Right cardiac atrium (tissue), 1 donor: ENCODE measurements around the genes FAM98A, FEZ2, HEATR5B and CEBPZ.

GRCh38 chr2:33599130-33600033, at the start of gene FAM98A:
Gene FAM98A (minus strand): TSS chr2:33599299.
- PRO-cap = bidirectional peak, plus-strand start at chr2:33599571, minus-strand start at chr2:33599291

DNA sequence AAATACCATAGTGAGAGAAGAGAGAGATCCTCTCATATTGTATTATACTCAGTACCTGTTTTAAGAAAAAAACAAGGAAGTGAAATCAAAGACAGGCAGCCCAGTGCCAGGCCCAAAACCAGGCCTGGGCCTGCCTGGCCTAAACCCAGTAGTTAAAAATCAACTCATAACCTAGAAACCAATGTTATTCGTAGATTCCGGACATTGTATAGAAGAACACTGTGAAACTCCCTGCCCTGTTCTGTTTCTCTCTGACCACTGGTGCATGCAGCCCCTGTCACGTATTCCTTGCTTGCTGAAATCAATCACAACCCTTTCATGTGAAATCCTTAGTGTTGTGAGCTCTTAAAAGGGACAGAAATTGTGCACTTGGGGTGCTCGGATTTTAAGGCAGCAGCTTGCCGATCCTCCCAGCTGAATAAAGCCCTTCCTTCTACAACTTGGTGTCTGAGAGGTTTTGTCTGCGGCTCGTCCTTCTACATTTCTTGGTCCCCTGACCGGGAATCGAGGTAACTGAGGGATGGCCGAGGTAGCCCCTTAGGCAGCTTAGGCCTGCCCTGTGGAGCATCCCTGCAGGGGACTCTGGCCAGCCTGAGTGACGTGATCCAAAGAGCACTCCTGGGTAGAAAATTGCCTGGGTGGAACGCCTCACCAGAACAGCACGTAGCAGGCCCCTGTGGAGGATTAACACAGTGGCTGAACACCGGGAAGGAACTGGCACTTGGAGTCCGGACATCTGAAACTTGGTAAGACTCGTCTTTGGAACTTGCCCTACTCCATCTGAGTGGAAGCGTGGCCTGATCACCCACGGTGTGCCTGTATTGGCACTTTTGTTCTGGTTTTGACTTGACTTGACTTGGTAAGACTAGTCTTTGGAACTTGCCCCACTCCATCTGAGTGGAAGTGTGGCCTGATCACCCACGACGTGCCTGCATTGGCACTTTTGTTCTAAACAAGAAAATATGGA, 1078.4 kb upstream of the FAM98A start:
- PRO-cap = no peak

- PRO-cap = no peak
Measured at GRCh38 chr2:36356753-36356945, 1.1 kb downstream of the CRIM1 start.

DNA sequence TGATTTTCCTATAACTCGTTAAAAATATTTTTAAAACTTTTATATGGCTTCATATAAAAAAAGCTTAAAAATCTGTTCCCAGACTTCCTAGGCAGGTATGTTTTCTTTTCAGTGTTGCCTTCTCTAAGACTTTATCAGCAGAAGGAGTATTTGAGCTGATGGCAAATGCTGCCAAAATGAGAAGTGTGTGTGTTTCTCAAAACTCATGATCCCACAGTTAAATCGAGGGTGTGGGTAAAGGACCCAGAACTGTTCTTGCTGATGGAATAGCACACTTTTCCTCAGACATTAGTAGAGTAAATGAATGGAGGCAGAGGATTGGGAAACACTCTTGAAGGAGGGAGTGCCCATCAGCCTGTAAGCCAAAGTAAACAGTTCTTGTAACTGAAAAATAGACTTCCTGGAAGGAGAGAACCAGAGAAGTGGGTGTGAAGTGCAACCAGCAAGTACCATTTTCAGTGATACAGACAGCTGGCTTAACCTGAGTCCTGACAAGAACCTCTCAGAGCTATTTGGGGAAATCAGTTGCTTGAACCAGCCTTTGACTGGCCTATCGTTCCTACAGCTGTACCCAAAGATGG, 17.5 kb downstream of the CRIM1 start:
- PRO-cap = no peak

- PRO-cap = no peak
Measured at GRCh38 chr2:36402908-36404054, 47.7 kb downstream of the CRIM1 start.

DNA sequence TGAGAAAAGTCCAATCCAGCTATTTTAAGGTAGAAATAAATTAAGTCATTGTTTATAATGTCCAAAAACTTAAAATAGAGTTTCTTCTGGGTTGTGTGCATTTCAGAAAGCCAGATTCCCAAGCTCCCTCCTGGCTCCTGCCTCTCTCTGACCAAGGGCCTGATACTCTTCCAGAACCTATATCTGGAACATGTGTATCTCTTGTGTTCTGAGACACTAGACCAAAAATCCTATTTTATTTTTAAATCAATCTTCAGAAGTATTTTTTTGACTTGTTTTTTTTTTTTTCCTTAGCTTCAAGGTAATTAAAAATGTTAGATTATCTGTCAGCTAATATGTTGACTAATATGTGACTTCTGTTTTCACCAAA, 93.2 kb downstream of the CRIM1 start:
- PRO-cap = no peak

- PRO-cap = no peak
Measured at GRCh38 chr2:36544992-36545513, 52.9 kb downstream of the FEZ2 start.

GRCh38 chr2:36583600-36584334, 14.2 kb downstream of the FEZ2 start:
- PRO-cap = no peak

- PRO-cap = bidirectional peak, plus-strand start at chr2:36597814, minus-strand start at chr2:36597699; bidirectional peak, plus-strand start at chr2:36598284, minus-strand start at chr2:36598150
Measured at GRCh38 chr2:36597399-36598589, at the start of gene FEZ2. Gene FEZ2 (minus strand): TSS chr2:36598168.

GRCh38 chr2:36782200-36782744, 85.8 kb downstream of the VIT start:
- PRO-cap = unidirectional peak, minus-strand start at chr2:36782535

DNA sequence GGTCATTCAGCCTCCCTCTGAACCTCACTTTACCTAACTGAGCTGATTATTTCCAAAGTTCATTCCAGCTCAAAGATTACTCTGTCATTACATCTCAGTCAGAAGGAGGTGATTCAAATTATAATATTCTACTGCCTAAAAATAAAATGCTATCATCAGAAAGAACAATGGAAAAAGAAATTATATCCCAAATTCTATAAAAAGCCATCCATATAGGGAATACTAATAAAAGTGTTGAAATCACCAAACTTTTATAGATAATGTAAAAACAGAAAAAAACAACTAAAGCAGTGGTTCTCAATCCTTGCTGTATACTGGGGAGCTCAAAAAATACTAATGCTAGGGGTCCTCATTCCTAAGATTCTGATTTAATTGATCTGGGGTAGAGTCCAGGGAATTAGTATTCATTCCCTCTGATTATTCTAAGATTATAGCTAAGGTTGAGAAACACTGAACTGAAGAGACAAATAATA, 6.8 kb downstream of the STRN start:
- PRO-cap = no peak

DNA sequence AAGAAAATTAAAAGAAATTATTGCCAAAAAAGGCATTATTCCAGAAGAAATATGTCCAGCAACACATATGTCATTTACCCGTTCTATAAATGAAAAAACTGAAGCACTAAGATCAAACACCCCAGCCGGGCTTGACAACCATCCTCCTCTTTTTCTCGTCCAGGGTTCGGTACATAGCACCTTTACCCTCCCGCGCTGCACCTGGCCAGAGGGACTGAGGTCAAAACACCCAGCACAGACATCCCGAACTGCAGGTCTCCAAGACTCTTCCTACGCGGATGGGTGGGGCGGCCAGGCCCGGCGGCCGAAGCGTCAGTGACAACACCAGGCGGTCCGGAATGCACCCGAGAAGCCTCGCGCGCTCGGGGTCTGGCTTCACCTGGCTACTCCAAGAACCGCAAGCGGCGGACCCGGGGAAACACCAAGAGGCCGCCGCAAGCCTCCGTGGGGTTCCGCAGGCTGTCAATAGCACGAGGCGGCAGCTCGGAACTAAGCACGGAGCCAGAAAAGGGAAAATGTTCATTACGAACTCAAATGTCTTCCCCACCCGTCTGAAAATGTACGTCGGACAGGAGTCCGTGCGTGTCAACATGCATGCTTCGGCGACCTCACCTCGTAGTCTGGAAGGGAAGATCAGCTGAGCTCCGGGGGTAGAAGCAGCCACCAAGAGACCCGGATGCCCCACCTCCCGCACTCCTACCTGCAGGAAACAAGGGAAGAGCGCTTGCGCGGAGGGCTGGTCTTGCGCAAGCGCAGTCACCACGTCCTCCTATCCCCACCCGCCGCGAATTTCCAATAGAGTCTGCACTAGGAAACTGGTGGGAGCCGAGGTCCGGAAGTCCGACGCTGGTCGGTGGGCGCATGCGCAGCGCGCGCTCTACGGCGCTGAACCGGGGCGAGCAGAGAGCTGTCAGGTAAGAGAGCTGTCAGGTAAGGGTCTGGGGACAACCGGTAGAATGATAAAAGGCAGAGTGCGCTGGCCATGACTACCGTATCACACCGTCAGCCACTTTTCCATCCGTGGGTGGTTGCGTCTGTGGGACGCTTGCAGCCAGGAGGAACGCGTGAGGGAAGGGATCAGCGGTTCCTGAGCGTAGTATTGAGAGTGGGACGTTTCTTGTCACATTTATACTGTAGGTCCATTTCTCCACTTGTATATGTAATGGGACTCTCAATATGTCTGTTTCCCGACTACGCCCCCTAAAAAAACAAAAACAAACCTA, at the start of gene HEATR5B:
TSS of gene HEATR5B (minus strand) at position 716 of the 1,223 bp plus-strand sequence.
- PRO-cap = bidirectional peak, plus-strand start at position 294 of the sequence, minus-strand start at position 280 of the sequence; bidirectional peak, plus-strand start at position 880 of the sequence, minus-strand start at position 622 of the sequence

DNA sequence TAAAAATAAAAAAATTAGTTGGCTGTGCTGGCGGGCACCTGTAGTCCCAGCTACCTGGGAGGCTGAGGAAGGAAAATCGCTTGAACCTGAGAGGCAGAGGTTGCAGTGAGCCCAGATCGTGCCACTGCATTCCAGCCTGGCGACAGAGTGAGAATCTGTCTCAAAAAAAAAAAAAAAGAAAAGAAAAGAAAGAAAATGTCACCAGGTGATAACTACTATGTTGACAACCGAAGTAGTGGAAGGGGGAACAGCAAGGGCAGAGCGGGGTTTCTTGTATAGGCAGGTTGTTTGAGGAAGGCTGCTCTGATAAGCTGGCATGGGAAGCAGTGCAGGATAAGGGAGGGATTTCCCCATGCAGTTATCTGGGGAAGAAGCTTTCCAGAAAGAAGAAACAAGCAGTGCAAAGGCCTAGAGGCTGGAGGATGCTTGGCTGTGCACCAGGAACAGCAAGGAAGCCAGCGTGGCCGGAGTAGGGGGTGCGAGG, 960 bp downstream of the EIF2AK2 start:
- PRO-cap = no peak

GRCh38 chr2:37200150-37200979, 4.1 kb downstream of the CEBPZOS start:
- PRO-cap = no peak

DNA sequence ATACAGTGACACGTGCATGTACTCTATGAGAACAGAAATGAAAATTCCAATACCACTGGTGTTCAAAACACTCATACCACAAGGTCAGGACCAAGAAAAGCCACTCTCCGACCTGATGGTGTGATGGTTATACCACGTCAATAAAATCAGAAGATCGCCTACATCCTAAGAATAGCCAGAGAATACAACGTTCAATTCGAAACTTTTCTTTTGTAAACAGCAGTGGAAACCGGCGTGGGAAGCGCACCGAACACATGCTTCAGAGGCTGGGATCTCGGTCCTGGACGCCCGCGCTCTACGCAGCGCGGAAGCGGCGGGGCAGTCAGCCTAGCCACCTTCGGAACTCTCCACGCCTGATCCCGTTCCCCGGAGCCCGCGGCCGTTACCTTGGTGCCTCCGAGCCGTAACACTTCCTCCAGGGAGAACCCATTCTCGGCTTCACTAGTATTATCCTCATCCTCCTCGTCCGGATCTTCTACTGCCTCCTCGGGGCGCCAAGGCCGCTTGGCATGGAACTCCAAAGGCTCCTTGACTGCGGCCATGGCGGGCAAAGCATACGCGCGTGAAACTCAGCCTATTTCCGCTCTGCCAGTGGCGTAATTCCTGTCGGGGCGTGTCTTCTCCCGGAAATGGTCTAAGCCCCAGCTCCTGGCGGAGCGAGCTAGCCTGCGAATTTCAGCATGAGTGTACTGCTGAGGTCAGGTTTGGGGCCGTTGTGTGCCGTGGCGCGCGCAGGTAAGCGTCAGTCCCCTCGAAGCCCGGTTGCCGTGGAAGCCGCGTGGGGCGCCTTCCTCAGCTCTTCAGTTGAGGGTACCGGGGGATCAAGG, at the start of gene CEBPZ:
TSS of gene CEBPZ (minus strand) at position 571 of the 827 bp plus-strand sequence.
- PRO-cap = bidirectional peak, plus-strand start at position 644 of the sequence, minus-strand start at position 571 of the sequence

DNA sequence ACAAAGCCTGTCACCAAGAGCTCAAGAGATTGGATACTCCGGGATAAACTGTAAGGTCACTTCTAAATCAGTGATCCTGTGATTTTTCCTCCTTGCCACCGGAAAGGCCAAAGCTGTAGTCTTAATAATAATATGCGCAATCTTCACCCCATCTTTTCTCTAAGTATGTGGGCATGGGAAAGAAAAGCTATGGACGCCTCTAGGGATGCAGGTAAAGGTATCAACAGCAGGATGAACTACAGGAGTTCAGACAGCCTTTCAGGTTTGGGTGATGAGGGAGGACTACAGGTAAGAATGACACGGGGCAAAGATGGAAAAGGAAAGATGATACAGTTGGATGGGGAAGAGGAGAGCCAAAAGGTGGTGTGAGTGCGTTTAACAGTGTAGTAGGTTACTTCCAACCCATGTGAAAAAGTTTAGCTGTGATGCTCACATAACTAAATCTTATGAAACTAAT, 33.4 kb downstream of the NDUFAF7 start:
- PRO-cap = no peak

DNA sequence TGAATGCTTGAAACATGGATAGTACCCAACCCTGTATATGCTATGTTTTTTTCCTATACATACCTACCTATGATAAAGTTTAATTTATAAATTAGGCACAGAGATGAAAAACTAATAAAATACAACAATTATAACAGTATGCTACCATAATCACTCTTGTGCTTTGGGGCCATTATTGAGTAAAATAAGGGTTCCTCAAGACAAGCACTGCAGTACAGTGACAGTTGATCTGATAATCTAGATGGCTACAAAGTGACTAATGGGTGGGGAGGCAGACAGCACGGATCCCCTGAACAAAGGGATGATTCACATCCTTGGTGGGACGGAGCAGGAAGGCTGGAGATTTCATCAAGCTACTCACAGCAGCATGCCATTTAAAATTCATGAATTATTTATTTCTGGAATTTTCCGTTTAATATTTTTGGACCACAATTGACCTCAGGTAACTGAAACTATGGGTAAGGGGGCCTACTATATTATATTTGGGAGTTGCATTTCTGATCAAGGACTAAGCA, 109.2 kb downstream of the CDC42EP3 start:
- PRO-cap = no peak

DNA sequence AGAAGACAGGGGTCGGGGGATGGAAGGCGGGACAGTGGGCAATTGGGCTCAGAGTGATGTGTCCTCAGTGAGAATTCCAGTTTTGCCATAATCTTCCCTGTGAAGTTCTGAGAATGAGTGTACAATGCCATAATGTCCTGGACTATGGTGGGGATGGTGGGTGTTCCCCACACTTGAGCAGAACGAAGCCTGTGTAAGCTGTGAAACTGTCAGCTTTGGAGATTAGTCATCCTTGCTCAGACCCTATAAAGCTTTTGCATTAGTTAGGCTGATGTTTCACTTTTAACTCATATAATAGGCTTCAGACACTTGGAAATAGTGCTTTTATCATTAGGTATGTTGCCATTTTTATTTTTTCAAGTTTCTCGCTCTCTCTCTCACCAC, 47.4 kb downstream of the CDC42EP3 start:
- PRO-cap = no peak

DNA sequence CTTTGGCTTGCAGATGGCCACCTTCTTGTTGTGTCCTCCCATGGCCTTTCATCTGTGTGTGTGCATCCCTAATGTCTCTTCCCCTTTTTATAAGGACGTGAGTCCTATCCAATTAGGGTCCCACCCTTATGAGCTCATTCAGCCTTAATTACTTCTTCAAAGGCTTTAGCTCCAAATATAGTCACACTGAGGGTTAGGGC, 34.3 kb downstream of the CDC42EP3 start:
- PRO-cap = no peak

- PRO-cap = no peak
Measured at GRCh38 chr2:37674994-37675278, 3.5 kb upstream of the CDC42EP3 start.